Thoracic aorta endothelial cell (primary cell): ENCODE data around the gene STT3B.

GRCh38 chr3:30643465-30644082 is 37.2 kb downstream of the TGFBR2 start:
- CAGE, long polyA plus RNA: no peak

DNA sequence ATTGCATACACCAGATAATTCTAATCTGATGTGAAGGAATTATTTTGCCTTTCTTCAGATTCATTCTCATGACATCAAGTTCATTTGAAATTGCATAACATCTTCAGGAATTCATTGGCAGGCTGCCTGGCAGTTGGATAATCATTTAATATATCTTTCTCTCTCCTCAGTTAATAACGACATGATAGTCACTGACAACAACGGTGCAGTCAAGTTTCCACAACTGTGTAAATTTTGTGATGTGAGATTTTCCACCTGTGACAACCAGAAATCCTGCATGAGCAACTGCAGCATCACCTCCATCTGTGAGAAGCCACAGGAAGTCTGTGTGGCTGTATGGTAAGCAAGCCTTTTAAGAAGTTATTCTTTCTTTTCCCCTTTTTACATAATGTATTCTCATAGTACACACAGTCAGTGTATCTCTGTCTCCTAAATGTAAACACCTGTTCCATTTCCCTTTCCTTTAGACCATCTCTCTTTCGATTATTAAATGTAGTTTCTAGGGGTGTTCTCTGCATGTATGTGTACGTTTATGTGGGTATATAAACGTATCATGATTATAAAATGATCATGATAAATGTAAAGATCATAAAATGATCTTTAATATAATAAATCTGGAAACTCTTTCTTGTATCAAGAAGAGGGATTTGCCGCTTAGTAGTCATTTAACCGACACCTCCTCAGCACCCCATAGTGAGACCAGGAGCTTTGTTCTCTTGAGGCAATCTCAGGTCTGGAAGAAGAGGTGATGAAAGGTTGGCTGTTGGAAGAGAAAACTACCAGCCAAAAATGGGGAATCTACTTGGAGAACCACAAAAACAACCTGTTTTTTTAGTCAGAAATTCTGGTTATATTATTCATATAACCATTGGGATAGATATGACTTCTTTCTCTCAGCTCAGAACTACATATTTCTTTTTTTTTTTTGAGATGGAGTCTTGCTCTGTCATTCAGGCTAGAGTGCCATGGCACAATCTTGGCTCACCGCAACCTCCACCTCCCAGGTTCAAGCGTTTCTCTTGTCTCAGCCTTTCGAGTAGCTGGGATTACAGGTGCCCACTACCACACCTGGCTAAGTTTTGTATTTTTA is 38.5 kb downstream of the TGFBR2 start:
- CAGE, long polyA plus RNA: no peak

DNA sequence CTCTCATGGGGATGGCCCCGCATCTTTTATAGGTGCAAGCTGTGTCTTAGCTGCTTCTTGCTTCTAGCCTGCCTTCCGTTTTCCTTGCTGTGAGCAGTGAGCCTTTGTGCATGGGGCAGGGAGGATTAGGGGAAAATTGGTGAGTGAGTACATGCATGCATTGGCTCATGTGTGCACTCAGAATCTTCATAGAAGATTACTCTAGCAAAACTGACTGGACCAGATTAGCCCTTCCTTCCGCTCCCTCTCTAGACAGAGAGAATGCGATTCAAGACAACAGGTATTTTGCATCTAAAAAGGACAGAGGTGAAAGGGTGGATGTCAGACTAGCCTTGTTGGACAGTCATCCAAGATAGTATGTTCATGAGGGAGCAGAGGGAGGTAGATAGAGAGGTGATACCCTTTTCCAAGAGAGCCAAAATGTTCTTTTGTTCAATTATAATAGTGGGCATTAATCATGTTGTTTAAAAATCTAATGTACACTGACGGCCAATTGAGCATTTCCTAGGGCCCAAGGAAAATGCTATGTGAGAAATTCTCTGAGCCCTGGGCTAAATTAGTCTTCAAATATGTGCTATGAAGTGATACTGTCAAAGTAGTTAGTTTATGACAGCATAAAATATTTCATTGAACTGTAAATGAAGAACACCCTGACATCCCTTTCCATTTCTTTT is 42.7 kb downstream of the TGFBR2 start:
- CAGE, long polyA plus RNA: no peak

DNA sequence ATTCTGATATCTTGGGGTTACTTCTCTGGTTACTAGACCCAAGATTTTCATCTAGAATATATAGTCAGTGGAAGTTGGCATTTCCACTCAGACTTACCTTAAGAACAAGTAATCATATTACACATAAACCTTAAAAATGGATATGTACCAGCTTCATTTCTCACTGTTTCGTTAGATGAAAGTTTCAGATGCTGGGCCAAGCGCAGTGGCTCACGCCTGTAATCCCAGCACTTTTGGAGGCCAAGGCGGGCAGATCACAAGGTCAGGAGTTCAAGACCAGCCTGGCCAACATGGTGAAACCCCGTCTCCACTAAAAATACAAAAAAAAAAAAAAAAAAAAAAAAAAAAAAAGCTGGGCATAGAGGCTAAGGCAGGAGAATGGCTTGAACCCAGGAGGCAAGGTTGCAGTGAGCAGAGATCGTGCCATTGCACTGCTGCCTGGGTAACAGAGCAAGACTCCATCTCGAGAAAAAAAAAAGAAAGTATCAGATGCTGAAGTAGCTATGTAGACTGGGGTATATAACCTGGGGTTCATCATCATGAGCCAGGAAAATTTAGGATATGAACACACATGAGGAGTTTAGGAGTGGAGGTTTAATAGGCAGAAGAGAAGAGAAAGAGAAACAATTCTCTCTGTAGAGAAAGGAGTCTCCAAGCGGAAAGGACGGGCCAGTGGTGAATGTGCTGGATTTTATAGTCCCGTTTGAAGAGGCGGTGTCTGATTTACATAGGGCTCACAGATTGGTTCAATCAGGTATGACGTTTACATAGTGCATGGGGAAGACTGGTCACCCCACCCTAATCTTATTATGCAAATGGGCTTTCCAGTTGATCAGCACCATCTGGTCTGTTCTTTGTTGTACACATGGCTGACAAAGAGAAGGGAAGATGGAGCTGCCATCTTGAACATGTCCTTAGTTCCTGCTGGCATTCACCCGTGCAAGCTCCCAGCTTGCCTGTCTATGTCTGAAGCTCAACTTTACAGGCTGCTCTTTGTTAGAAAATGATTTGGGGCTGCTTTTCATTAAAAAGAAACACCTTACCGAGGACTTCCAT is 62.7 kb downstream of the TGFBR2 start:
- CAGE, long polyA plus RNA: no peak

DNA sequence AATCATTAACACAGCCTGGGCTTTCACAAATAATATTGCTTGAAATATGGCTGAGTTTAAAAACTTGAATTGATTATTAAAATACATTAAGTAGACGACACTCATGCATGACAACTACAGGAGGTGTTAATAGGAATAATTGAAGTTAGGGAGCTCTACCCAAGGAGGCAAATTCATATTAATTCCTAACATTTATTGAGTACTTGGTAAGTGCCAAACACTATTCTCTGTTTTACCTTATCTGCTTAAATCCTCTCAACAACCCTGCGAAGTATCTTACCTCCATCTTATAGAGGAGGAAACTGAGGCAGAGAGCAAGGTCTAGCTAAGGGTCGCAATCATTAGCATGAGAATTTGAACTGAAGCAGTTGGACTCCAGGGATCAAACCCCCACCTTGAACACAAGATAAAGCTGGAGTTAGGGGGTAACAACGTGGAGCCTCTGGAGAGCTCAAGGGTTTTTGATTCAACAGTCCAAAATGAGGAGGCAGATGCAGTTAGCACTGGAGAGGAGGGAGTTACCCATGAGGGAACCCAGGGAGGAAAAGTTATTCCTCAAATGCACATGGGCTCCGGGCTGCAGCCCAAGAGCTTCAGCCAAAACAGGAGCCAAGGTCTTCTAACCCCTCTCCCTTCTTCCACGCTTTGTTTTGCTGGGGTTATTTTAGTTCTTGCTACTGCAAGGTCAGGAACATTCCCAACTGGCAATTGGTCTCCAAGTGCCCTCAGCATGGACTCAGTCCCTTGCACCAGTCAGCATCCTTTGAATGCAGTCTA is 89.8 kb downstream of the TGFBR2 start:
- CAGE, long polyA plus RNA: no peak

DNA sequence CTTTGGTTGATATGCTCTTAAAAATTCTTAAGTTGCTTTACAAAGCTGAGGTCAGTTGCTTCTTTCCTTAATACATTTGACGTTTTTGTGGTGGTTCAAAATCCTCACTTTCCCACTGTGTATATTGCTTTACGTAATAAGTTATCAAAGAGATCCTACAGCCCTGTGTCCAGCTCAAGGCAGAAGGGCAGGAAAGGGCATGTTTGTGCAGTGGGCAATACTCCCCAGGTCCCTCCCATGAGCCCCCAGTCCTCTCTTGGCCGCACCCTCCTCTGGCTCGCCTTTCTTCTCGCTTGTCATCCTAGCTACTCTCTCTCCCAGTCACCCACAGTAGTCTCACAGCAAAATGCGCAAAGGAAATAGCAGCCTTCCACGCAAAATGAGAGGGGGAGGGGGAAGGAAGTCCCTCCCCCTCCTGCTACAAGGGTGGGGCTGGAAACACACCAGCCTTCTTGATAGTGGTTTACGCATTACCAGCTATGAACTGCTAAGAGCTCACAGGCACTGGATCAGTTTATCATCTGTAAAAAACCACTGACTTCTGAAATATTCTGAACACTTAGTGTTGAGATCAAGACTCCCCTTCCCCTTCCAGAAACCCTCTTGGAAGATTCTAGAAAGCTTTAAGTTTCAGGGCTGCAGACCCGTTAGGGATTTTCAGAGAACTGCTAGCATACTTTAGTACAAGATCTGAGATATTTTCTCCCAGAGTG is 83.8 kb downstream of the GADL1 start:
- CAGE, long polyA plus RNA: no peak

GRCh38 chr3:31532493-31533502 is at the start of gene STT3B:
Gene STT3B (plus strand): TSS chr3:31532925.
- CAGE, long polyA plus RNA: no peak

DNA sequence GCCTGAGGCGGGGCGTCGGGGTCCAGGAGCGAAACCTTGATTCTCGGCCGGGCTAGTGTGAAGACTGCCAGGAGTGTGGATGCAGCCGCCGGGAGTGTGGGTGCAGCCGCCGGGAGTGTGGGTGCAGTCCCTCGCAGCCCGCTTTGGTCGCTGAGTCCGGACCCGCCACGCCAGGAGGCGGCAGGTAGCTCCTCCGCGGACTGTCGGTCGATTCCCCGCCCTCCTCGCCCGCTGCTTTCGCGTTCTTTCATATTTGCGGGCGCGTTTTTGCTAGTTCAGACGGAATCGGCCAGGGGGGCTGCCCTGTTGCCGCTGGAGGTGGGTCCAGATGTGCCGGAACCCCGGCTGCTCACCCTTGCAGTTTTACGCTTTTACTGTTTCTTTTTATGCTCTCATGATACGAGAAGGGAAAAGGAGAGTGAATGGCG is 792 bp downstream of the STT3B start:
- CAGE, long polyA plus RNA: no peak

GRCh38 chr3:31986037-31986381 is 4.5 kb downstream of the ZNF860 start:
- CAGE, long polyA plus RNA: no peak

DNA sequence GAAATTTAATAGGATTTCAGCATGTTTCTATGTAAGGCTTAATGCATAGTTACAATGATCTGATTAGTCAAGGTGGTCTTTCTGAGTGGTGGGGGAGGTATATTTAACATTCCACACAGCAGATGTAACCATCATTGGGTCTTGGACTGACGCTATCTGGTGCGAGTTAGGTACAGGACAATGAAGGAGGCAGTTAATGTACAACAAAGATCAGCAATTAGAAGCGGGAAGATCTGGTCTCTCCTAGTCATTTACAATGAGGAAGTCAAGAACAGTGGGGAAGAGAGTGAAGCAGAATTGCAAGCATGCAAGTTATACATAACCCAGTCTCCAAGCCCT is 14.0 kb downstream of the GPD1L start:
- CAGE, long polyA plus RNA: no peak

GRCh38 chr3:32380105-32380396 is 11.6 kb upstream of the CMTM7 start:
- CAGE, long polyA plus RNA: no peak

DNA sequence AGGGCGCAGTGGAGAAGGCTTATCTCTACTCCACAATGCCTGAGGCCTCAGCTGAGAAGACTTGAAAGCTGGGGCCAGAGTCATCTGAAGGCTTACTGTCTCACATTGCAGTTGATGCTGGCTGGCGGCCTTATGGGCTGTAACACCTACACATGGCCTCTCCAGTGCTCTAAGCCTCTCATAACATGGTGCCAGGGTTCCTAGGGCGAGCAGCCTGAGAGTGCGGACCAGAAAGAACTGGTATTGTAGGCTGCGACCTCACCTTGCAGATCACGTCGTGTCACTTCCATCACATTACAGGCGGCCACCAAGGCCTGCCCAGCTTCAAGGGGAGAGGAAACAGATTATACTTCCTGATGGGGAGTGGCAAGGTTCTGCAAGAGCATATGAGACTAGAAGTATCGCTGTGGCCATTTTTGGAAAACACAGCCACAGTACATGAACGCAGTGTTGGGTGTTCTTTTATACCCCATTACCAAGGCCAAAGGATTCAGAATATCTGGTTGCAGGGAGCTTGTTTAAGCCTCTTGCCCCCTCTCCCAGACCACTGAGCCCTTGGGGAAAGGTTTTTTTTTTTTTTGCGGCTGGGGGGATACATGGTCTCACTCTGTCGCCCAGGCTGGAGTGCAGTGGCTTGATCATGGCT is 32.5 kb downstream of the CMTM7 start:
- CAGE, long polyA plus RNA: no peak

- CAGE, long polyA plus RNA: no peak
Observed at GRCh38 chr3:32424782-32425237, 33.2 kb downstream of the CMTM7 start.

DNA sequence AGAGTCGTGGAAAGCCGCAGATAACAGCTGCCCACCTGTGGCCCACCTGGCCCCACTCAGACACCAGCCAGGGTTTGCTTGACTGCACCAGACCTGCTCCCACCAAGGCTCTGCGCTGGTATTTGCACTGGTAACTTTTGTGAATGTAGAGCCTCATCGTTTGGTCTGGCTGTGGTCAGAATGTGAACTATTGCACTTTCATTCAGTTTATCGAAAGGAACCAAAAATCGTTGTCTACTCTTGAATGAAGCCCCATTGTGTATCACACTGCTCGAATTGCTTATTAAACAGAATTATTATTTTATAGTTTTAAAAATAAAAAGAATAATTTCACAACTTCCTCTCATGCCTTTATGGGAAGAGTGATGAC is 37.2 kb downstream of the CMTM7 start:
- CAGE, long polyA plus RNA: no peak

DNA sequence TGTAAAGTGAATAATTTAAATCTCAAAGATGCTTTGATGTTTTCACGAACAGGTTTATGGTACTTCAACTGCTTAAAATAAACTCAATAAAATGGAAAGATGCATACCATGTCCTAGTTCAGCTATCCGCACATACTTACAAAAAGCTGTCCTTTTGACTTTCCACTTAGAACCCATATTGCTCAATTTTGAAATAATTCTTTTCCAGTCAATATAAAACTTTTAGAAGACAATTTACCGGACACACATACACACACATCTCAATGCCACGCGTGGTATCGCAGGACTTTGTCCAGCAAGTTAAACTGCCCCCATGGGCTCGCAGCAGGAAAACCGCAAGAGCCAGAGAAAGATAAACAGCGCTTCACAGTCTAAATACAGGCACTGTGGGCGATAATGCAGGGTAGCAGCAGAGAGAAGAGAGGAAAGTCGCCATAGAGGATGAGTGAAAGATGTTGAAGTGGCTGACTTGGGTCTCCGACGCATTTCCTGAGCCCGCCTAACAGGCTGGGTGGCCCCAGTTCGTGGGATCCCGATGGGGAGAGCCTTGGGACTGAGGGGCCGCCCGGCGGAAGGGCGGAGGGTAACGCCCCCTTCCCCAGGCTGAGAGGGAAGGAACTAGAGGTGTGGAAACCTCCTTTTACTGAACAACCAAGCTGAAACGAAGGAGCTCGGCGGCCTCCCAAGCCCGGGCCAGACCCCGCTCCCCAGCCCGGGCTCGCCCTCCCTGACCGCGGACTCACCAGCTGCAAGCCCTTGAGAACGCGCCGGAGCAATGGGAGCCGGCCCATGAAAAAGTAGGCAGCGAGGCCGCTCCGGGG is 577 bp downstream of the CMTM6 start:
- CAGE, long polyA plus RNA: no peak

GRCh38 chr3:32820039-32820767 is 2.4 kb downstream of the TRIM71 start:
- CAGE, long polyA plus RNA: no peak

- CAGE, long polyA plus RNA: no peak
Observed at GRCh38 chr3:32869238-32870220, 51.7 kb downstream of the TRIM71 start.

DNA sequence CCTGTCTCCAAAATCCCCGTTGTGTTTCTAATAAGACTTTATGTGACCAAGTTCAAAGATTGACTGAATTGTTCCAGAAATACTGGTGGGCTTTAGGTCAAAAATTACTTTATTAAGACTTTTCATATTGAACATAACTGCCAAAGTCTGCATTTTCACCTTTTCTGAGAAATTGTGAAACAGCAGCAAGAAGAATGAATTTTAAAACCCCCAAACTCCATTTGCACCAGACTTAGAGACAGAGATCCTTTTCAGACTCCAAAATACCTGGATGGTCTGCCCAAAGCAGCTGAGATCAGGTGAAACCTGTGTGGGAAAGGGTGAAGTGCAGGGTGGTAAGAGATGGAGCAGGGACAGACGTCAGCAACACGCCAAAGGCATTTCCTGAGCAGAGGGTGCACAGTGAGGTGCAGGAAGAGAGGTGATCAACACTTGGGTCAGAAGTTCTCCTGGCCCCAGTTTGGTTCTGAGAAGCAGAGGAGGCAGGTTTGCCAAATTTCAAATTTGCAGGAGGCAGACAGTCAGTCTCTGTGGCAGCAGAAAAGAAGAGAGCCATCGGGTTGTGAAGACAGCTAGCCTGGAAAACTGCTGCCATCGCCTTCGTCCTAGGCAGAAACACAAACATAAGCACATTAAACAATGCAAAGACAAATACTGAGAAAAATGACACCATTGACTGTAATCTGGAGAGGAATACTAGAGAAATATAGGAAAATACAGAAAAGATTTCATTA is 9.7 kb downstream of the CCR4 start:
- CAGE, long polyA plus RNA: no peak

DNA sequence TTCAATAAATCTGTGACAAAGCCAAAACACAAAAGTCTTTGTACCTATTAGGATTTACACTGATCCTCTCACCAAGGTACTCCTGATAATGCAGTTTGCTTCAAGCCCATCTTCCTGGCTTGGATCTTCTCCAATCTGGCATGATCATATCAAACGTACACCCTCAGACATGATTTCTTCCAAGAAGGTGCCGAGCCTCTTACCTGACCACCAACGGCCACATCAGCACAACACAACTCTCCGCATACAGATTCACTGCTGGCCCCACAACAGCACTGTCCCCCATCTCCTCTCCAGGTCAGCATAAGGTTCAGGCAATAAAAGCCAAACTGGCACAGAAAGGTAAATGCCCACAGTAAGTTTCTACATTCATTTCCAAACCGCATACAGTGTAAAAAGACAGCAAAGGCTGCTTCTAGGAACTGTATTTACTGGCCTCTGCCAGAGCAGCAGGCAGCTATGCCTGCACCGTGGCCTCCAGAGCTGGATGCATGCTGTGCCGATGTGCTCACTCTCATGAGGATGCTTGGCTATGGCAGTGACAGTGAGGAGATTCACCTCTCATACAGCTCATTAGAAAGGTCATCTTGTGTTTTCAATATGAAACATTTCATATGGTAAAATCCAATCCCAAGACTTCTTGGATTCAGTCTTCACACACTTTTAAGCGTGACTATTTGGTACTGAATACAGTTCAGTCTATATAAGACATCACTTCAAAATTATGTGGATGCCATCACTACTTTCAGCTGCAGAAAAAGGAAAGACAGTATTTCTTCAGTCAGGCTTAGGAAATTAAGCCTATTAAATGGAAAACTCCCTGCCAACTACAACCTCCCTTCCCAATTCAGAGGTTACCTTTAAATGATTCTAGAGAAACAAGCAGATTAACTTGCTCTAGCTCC is 50.3 kb downstream of the UBP1 start:
- CAGE, long polyA plus RNA: no peak

GRCh38 chr3:33396853-33397639 is 43.2 kb downstream of the UBP1 start:
- CAGE, long polyA plus RNA: no peak